Metastatic Lung Carcinoma in the Adrenal Gland (tissue), 1 donor: Measurements from ENCODE around the genes TMEM19, KCNC2 and CAPS2.

DNA sequence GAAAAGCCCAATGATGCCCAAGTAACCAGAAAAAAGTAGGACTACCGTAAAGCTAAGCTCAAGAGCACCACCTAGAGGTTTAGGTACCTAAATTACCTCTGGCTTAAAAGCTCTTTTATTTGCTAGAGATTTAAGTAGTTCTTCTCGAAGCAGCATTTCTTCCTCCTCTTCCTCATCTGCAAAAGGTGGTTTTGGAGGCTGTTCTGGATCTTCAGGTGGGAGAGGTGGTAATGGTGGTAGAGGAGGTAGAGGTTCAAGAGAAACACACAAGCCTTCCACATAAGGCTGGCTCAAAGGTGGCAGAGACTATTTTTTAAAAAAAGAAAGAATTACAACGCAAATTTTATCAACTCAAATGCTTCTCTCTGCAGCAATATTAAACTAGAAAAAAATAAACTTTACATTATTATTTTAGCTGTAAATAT is 26.9 kb downstream of the ZFC3H1 start:
- PRO-cap = no peak

- PRO-cap = no peak
Observed at GRCh38 chr12:71658565-71659796, 4.7 kb downstream of the ZFC3H1 start.

GRCh38 chr12:71685222-71685815 is 563 bp upstream of the TMEM19 start:
- PRO-cap = no peak

DNA sequence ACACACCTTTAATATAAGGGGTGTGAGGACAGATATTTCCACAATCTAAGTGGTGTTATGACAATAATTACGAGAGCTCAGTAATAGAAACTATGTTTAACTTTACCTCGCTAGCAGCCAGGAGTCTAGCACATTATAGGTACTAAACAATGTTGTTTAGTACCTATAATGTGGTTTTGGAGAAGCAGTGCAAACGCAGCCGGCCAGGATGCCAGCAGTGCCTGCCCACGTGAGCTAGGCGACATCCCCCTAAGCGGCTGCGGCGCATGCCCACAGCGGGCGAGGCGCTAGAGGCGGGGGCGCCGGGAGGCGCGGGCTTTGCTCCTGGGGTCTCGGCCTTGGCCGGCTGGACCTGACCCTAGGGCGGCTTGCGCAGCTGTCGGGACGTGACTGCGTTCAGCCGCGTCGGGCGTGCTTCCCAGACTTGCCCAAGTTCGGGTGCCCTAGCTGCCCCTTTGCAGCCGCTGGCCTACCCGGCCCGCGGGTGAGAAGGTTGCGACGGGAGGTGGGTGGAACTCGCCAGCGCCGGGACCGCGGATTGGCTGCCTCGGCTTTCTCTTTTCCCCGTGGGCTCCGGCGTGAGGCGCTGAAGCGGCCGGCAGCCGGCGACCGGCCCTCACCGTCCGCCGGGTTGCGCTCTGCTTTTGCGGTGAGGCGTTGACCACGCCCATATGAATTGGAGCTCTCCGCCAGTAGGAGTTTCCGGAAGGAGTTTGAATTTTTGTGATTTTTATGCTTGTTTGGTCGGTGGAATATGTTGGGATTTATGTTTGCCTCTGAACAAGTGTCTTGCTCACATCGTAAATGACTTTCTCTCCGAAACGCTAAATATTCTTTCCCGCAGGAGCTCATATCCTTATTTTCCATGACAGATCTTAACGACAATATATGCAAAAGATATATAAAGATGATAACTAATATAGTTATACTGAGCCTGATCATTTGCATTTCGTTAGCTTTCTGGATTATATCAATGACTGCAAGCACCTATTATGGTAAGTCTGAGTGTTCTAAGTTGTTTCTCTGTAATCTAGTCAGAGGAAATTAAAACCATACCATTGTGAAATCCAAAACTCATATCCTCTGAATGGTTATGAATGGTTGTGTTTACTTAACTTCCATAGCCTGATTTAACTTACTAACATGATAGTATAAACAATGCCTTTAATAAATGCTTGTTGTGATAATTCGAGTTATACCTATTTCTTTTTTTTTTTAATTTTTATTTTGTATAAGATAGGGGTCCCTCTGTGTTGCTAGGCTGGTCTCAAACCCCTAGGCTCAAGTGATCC is at the start of gene TMEM19:
TSS of gene TMEM19 (plus strand) at position 267 of the 1,292 bp plus-strand sequence.
- PRO-cap = bidirectional peak, plus-strand start at position 290 of the sequence, minus-strand start at position 223 of the sequence; bidirectional peak, plus-strand start at position 619 of the sequence, minus-strand start at position 486 of the sequence

- PRO-cap = no peak
Observed at GRCh38 chr12:71793736-71794344, 39.2 kb downstream of the RAB21 start.

DNA sequence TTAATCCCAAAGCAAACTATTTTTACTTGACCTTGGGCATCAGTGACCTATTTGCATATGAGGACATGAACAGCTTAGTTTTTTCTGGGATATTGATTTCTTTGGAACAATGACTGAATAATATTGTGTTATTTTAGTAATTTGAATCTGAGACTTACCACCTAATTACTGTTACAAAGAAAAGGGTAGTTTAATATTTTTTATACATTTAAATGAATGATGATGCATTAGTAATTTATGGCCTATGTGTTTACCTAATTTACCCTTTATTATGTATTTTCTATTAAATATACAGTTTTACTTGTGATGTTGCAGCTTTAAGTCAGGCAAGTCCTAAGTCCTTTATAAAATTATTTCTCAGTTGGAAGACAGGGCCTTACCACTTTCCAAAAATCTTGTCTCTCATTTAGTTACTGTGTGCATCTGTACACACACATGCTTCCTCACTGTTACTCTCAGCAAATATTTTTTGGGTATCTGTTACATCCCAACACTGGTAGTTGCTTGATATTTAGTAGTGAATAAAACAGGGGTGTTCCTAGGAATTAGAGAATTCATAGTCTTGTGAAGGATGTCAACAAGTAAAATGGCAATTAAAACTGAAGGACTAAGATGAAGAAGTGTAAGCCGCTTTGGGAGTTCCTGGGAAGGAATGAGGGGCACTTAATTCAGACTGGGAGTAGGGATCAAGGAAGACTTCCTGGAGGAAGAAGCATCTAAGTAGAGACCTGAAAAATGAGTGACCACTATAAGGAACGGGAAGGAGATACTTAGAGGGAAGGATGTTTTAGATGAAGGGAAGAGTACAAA is 45.7 kb downstream of the TBC1D15 start:
- PRO-cap = no peak

DNA sequence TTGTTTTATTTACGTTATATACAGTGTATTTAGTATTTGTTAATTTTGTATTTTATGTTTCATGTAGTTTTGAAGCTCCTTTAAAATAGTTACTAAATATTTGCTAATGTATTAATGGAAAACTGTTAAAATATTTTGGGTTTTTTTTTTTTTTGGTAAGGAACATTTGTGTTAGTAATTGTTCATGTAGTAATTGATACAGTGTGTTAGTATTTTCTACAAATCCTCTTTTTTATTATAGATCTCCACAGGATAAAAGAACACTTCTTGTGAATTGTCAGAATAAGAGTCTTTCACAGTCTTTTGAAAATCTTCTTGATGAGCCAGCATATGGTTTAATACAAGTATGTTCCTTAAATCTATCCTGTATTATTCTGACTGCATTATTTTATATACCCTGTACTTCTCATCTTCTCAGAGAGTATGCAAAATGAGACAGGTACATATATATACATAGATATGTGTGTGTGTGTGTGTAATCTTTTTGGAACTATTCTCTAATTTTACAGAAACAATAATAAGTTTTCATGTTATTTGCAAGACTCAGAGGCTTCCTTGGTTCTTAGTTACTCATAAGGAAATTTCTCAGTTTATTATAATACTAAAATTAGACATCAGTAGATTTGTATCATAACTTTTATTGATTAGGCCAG is 45.5 kb upstream of the TPH2 start:
- PRO-cap = no peak

DNA sequence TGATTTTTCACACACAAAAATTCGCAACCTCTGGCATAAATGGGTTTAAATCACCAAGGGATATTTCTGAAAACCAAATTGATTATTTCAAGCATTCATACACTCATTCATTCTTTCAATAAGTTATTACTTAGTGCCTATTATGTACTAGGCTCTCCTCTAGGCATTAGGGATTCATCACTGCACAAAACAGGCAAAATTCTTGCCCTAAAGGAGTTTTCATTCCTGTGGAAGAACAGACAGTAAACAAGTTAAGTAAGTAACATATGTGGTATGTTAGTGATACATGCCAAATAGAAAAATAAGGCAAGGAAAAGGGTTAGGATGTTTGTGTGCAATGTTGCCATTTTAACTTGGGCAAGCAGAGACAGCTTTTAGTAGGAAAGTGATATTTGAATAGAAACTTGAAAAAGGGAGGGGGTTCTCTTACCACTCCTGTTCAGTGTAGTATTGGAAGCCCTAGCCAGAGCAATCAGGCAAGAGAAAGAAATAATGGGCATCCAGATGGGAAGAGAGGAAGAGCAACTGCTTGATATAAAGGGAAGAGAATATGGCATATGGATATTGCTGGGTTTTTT is 38.1 kb upstream of the TPH2 start:
- PRO-cap = no peak

DNA sequence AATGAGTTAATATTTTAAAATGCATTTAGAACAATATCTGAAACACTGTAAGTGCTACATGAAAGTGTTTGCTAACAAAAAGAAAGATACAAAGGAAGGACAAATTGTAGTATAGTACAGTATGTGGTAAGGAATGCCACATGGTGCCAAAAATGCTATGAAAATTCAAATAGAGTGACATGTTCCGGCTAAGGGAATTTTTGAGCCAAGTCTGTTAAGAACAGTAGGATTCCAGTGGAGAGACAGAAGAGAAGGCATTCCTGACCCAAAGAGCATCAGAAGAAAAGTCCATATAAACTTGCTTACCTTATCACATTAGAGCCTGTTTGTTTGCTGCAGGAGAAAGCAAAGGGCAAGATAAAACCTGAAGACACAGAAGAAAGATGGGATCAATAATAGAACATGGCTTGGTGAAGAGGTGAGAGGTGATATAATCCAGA is 148.4 kb downstream of the TPH2 start:
- PRO-cap = no peak

DNA sequence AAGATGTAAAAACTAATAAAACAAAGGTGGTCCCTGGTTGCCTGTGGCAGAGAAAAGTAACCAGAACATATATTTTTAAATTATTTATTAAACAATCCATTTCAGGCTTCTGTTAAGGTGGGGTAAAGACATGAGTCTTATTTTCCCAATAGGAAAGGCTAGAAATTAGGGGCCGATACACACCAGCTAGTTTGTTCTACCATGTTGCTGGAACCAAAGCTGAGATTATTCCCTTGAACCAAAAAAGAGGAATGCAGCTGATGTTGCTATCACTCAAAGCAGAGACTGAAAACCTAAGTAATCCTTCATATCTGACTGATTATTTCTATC is 812.6 kb upstream of the ATXN7L3B start:
- PRO-cap = no peak

DNA sequence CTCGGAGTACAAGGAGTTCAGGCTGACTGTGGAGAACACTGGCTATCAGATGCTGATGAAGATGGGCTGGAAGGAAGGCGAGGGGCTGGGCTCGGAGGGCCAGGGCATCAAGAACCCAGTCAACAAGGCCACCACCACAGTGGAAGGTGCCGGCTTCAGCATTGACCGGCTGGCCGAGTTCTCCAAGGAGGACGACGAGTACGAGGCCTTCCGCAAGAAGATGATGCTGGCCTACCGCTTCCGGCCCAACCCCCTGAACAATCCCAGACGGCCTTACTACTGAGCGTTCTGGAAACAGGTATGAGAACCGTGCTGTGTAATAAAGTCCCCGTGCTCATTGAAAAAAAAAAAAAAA is 366.1 kb upstream of the ATXN7L3B start:
- PRO-cap = no peak

DNA sequence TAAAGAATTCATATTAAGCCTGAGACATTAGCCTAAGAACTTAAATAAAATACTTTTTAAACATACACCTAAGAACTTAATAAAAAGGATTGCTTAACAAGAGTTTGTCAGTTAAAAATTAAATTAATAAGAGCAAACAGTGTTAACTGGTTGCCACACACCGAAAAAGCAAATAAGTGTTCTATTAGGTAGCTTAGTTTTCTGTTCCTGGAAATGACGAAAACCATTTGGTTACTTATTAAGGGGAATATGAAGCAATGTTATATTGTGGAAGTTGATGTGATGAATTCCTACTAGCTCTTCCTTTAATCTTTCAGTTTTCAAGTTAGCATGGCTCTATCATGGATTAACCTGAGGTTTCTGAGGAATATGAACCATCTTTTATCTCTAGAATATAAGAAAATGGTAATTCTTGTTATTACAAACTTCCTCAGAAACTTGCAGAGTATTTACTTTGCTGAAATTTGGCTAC is 245.9 kb downstream of the KCNC2 start:
- PRO-cap = no peak

DNA sequence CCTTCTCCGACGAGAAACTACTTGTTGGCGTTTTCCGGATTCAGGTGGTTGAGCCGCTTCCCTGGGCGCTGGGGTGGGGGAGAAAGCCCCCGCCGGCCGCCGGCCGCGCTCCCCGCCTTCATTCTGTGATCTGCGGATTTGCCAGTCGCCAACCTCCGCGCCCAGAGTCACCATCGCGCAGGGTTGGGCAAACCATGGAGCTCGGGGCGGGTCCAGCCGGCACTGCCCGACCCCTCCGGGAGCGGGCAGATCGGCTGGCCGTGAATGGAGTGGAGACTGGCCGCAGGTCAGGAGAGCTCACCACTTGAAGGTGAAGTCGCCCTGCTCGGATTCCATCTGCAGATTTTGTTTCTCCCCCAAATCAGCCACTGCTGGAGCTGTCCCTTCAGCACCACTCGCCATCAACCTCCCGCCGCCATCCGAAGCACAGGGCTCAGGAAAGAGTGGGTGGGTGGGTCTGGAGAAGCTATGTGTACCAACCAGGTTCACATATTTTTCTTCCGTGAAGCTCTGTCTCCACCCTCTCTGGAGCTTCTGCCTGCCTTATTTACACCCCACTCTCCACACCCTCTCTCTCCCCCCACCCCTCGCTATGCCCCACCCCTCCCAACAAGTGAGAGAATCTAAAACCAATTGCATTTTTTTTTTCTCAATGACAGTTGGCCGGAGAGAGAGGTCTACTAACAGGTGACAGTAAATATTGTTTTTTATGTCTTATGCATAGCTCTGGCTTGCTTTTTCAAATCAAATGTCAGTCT is at the start of gene KCNC2:
TSS of gene KCNC2 (minus strand) at position 536 of the 758 bp plus-strand sequence.
- PRO-cap = no peak

GRCh38 chr12:75329885-75330523 is at the start of gene CAPS2:
Gene CAPS2, minus strand, starts transcription at chr12:75330324.
- PRO-cap = no peak

GRCh38 chr12:75360102-75361050 is 25.9 kb downstream of the GLIPR1L1 start:
- PRO-cap = no peak

DNA sequence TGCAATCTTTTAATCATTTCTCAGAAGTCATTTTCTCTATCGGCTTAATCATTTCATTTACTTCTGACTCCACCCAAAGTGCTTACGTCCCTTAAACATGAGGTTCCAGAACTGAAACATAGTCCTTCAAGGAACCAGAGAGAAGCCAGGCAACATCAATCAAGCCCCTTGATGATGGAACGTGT is 148.7 kb upstream of the KRR1 start:
- PRO-cap = no peak

DNA sequence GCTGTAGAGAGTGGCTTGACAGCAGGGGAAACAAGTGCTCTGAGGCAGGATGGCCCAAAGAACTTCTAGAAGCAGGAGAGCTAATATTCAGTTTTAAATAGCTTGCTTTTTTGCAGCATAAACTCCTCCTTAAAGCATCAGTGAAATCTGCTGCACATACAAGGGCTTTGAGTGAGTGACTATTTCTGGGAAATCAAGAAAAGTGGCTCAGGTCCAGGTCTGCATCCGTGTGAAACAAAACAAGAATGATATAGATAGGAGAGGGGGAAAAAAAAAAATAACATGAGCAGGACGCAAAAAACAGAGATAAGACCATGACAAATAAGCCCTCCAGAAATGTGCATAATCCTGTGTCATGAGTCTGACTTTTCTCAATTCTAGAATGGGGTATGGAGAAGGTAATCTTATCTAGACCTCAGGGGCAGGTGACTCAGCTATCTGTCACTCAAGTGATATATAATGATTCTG is 270.0 kb upstream of the KRR1 start:
- PRO-cap = no peak

DNA sequence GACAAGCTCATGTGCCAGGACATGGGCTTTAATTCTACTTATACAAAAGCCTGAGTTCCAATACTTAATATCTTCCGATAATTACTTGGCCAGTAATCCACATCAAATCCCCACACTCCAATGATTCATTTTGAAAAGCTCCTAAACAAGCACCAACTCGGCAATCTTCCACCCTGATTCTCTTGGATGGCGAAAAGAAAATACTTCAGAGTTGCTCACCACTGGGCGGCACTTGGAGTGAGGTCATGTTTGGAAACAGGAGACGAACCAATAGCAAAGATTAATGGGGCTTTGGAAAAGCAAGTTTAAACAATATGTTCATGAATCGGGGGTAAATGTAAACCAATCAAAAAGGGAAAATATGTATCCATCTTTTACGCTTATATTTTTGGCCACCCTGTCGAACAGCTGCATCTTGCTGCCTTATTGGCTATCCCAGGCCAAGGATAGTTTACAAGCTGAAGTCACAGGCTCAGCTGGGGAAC is 263.7 kb downstream of the NAP1L1 start:
- PRO-cap = no peak

GRCh38 chr12:75944044-75945199 is 140.1 kb downstream of the NAP1L1 start:
- PRO-cap = no peak

DNA sequence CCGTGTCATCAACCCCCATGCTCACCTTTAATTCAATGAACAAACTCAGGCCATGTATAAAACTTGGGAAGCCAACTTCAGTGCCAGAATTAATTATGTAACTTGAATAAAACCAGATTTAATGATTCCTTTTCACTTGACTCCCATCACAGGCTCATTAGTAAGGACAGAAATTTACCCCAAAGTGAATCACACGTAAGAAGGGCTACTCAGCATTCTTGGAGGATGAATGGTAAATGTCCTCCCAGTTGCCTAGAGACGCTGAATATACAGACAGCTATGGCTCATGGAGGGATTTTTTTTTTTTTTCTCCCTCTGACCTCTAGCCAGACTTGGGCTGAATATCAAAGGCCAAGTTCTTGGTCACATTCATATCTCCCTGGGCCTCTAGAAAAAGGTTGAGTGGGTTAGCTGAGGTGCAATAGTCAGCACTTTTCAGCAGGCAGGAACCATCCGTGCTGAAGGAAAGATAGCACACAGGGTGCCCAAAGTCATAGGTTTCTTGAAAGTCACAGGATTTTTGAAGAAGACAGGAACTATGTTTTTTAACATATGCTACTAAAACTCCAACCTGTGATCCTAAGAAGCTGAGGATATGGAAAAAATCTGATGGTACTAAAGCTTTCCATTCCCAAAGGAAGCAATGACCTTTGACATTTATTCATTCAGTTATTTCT is 130.4 kb downstream of the NAP1L1 start:
- PRO-cap = no peak